ENCODE measurements around a stretch of chr5.

GRCh38 chr5:96806968-96807190 lies 866 bp downstream of the ERAP1 start:
- RRBS = no CpG with 5 or more reads among the region's 3 CpGs

- RRBS = under 1% methylated on average over 16 of the region's 55 CpGs
Measured at GRCh38 chr5:96936182-96937363, 693 bp downstream of the LNPEP start.

GRCh38 chr5:97031974-97033206 lies 96.5 kb downstream of the LNPEP start:
- RRBS = no CpG with 5 or more reads among the region's 8 CpGs

- RRBS = no CpG with 5 or more reads among the region's 8 CpGs
Measured at GRCh38 chr5:97178678-97179259, 4.3 kb downstream of the RIOK2 start.

- RRBS = no CpG with 5 or more reads among the region's 6 CpGs
Measured at GRCh38 chr5:98883001-98883679, 45.7 kb downstream of the CHD1 start.

- RRBS = no CpG with 5 or more reads among the region's 6 CpGs
Measured at GRCh38 chr5:98888843-98889683, 39.7 kb downstream of the CHD1 start.

DNA sequence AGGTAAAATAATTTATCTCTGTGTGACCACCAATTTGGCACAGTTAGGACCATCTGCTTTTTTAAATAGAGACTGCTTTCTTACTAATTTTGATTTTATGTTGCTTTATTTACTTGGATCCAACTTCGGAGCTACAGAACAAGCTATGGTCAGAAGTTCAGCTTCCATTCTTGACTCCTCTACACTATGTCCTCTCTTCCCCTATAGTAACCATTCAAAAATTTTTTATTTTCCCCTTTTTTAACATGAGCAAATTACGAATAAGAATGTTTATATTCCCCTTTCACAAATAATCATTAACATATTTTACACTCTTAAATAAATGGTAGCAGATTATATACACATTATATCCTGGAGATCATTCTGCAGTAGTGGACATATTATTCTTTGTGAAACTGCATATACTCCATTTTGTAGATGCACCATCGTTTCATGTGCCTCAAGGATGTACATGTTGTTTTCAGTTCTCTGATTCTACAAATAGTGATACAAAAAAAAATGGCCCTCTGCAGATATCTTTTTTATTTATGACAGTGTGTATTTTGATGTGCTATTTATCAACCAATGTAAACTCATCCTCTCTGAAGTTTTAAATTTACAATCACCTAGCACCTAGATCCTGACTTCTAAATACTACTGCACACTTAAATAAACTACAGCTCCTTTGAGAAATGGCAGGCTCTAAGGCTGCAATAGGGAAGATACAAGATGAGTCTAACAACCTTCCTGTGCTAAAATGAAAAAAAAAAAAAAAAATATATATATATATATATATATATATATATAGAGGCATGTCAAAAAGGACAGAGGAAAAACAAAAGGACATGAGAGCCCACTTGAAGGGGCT lies 18.2 kb downstream of the CHD1 start:
- RRBS = no CpG with 5 or more reads among the region's 3 CpGs

- RRBS = no CpG with 5 or more reads among the region's 9 CpGs
Measured at GRCh38 chr5:98927040-98927684, 1.6 kb downstream of the CHD1 start.

DNA sequence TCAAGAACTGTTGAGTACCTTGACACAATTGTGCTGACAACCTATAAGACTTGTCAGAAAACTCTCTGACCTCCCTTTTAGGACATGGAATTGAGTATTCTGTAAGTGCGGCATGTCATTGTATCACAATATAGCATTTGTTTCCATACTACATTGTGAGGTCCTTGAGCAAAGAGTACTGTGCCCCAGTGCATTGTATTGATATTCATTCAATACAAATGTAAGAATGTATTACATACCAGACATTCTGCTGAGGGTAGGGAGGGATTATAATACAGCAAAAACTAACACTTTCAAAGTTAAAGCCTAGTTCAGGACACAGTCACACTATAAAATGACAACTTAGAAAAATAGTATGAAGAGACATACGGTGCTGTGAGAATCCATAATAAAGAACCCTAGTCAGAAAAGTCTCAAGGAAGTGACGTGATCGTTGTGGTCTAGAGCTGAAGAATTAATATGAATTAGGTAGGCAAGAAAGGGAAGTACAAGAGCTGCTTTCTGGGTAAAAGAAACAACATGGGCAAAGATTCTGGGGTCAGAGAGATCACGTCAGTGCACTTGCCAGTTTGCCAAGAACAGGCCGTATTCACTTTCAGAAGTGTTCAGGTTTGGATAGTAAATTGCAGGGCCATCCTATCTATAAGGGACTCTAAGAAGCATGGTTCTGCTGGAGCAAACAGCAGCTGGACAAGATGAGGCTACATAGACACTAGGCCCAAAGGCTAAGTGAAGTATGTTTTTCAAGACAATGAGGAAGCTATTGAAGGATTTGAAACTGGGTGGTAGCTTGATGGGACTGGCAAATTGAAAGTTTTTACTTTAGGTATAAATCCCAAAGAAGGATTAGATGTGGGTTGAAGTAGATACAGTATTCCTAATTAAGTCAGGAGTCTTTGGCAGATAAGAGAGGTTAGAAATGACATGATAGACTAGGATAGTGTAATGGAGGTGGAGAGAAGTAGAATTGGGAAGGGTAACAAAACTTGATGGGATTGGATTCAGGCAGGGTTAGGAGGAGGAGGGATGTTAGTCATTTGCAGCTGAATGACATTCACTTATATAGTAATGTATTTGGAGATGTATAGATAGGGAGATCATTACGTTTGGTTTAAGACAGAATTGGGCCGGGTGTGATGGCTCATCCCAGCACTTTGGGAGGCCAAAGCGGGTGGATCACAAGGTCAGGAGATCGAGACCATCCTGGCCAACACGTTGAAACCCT lies 4.7 kb upstream of the CHD1 start:
- RRBS = no CpG with 5 or more reads among the region's 11 CpGs

- RRBS = no CpG with 5 or more reads among the region's 7 CpGs
Measured at GRCh38 chr5:100595229-100595869, 60.2 kb downstream of the FAM174A start.

- RRBS = no CpG with 5 or more reads among the region's 5 CpGs
Measured at GRCh38 chr5:100846631-100847099, 56.4 kb downstream of the ST8SIA4 start.

- RRBS = no CpG with 5 or more reads among the region's 4 CpGs
Measured at GRCh38 chr5:100899796-100900151, 3.3 kb downstream of the ST8SIA4 start.

DNA sequence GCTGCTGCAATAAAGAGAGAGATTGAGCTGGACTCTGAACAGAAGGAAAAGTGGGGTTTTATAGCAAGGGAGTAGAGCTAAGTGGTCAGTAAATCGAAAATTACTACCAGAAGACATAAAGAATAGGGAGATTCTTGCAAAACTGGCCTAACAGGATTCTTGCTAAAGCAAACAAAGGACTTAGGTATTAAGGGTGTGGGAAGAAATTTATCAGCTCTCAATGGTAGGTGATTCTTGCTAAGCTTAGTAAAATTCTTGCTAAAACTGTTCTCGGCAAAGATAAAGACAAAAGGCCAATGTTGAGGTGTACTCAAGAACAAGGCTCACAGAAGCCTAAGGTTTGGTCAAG lies 300.5 kb downstream of the SLCO4C1 start:
- RRBS = no CpG with 5 or more reads among the region's 2 CpGs

DNA sequence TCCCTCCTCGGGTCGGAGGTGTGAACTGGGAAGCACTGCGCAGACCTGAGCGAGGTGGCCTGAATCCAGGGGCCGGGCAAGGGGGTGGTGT lies 739 bp upstream of the PAM start:
- RRBS = 0% methylated on average over 1 of the region's 5 CpGs

- RRBS = no CpG with 5 or more reads among the region's 3 CpGs
Measured at GRCh38 chr5:102760666-102761245, 5.7 kb downstream of the PAM start.

GRCh38 chr5:102949403-102950073 lies 170.4 kb downstream of the GIN1 start:
- RRBS = no CpG with 5 or more reads among the region's 1 CpG

- RRBS = no CpG with 5 or more reads among the region's 20 CpGs
Measured at GRCh38 chr5:104080059-104080492, 517.5 kb upstream of the NUDT12 start.

DNA sequence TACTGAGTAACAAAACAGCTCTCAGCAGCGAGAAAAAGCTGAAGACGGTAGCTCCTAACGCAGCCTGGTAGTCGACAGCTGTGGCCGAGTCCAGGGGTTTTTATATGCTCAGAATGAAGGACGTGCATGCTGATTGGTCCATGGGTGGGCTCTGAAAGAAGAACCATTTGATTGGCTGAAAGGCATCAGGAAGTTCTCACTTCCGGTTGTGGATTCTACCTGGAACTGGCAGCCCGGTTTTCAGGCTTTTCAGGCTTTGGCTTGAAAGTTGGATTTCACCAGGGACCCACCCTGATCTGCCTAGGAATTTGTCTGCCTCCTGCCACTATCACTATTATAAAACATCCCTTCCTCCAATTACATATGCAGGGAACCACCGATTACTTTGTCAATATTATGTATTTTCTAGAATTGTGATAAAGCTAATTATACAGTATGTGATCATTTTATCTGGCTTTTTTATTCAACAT lies 1830.3 kb upstream of the NUDT12 start:
- RRBS = no CpG with 5 or more reads among the region's 9 CpGs

DNA sequence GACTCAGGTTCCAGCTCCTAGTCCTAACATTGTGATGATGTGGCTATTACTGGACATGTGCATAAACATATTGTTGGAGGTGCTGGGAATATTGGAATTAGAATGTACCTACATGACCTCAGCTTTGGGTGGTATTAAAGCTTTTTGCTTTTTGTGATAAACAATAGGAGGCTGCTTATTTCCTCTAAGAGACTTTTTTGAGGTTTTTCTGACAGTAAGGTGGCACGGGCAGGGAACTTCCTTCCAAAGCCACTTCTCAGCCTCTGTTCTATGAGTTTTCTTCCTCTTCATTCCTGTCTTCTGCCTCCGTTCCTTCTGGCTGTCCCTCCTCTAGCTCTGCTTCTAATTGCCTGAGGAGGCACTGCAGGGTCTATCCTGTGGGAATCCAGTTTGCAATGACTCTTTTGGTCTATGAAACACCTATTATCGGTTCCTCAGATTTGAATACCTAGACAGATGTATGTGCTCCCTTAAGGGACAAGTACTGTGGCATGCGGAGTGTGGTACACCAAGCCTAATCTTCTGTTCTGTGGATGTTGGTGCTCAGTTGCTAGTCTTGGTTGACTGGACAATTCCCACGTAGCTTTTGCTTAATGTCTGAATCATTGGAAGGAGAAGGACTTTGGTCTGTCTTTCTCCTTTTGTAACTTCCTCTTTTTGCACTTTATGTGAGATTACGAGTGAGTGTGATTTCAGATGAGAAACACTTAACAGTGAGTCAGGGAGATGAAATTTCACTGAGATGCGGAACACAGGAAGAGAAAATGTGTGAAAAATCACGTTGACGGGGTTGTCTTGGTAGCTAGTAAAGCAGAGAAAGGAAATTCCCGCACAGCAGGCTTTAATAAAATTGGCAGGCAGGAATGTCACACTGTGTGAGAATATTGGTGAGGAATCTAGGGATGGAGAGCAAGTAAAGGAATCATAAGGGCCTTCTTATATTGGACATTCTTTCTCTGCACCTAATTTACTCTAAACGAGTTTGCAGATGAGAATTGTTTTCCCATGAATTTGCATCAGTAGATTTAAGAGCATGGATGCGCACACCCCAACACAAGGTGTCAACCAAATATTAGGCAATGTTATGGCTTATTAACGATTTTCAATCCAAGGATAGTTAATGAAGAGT lies 305.2 kb downstream of the EFNA5 start:
- RRBS = no CpG with 5 or more reads among the region's 13 CpGs